Endothelial cell of umbilical vein (primary cell): Measurements from ENCODE around the gene KXD1.

DNA sequence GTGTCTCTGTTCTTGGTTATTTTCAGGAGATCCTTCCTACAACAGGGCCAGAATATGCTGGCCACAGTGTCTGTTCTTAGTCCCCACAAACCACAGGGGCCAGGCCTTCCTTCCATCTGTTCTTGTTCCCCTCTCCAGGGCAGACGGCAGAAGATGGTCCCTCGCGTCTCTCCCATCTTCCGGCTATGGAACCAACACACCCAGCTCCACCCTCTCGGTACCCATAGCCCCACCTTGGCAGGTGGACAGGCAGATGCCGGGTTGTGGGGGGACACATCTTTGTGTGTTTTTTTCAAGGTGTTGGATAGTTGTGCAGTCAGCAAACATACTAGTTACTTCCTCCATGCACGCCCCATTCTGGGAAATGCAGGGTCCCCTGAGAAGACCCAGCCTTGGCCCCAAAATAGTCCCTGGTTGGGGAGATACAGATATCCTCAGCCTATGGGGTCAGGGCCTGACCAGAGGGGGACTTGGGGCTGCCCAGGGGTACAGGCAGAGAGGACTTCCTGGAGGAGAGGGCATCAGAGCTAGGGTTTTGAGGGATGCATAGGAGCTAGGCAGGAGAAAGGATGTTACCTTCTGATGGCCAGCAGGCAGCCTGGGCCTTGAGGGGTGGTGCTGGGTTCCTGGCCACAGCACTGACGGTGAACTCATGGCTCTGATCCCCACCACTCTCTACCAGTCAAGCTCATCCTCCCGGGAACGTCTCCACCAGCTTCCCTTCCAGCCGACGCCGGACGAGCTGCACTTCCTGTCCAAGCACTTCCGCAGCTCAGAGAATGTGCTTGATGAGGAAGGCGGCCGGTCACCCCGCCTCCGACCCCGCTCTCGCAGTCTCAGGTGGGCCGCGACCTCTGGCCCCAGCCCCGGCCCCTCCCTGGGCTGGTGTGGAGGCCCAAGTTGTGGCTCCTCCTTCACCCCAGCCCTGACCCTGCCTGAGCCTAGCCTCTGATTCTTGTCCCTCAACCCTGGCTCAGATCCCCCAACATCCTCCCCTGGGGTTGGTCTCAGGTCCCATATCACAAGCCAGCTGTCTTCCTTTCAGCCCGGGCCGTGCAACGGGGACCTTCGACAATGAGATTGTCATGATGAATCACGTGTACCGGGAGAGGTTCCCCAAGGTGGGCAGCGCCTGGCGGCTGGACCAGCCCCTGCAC is 25.3 kb downstream of the MAST3 start:
- PRO-cap, result no peak
CAGE:
- cytosol, long polyA minus RNA, result no peak
- cytosol, long polyA plus RNA, result no peak
- long polyA plus RNA, result no peak
- nucleus, long polyA minus RNA, result no peak
- nucleus, long polyA plus RNA, result no peak

- PRO-cap, result no peak
CAGE:
- cytosol, long polyA minus RNA, result no peak
- cytosol, long polyA plus RNA, result no peak
- long polyA plus RNA, result no peak
- nucleus, long polyA minus RNA, result no peak
- nucleus, long polyA plus RNA, result no peak
These were observed 1.5 kb downstream of the IFI30 start for GRCh38 chr19:18174832-18175806.

DNA sequence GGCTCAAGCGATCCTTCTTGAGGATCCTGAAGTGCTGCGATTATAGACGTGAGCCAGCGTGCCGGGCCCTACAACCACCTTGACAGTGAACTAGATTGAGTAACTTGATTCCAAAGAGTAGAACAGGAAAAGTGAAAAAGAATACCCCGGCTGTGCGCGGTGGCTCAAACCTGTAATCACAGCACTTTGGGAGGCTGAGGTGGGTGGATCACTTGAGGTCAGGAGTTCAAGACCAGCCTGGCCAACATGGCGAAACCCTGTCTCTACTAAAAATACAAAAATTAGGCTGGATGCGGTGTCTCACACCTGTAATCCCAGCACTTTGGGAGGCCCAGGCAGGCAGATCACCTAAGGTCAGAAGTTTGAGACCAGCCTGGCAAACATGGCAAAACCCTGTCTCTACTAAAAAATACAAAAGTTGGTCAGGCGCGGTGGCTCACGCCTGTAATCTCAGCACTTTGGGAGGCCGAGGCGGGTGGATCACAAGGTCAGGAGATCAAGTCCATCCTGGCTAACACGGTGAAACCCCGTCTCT is 5.6 kb downstream of the IFI30 start:
- PRO-cap, result no peak
CAGE:
- cytosol, long polyA minus RNA, result no peak
- cytosol, long polyA plus RNA, result no peak
- long polyA plus RNA, result no peak
- nucleus, long polyA minus RNA, result no peak
- nucleus, long polyA plus RNA, result no peak

- PRO-cap, result no peak
CAGE:
- cytosol, long polyA minus RNA, result no peak
- cytosol, long polyA plus RNA, result no peak
- long polyA plus RNA, result no peak
- nucleus, long polyA minus RNA, result no peak
- nucleus, long polyA plus RNA, result no peak
These were observed 4.0 kb downstream of the MPV17L2 start for GRCh38 chr19:18196743-18197735.

DNA sequence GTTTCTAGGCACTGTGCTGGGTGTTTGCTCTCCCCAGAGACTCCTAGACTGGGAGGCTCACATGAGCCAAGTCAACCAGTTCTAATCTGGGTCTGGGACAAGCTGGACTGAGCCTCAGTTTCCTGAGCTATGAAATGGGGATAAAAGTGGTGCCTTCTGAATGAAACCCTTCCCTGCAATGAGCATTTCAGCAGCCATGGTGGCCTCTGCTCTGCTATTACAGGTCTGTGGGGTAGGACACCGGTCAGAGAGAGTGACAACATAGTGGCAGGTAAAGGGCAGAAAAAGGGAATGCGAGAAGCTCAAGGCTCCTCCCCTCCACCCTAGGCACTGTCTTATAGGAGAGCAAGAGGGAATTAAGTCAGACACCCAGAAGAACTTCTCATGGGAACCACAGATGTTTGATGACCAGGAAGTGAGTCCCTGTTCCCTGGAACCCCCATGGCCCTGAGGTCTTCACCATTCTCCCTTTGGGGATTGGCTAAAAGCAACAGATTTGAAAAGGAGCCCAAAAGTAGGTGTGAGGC is 19.8 kb downstream of the IQCN start:
- PRO-cap, result no peak
CAGE:
- cytosol, long polyA minus RNA, result no peak
- cytosol, long polyA plus RNA, result no peak
- long polyA plus RNA, result no peak
- nucleus, long polyA minus RNA, result no peak
- nucleus, long polyA plus RNA, result no peak

DNA sequence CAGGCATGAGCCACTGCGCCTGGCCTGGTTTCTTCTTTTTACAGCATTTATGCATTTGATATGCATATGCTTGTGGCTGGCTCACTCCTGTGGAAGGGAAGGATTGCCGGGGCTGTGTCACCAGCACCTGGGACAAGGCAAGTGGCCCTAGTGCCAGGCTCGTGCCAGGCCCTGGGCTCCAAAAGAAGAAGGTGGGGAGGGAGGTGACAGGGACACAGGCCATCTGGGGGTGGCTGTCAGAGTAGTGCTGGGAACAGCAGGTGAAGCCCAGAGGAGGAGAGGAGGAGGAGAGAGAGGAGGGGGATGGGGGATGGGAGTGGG is 18.8 kb downstream of the LSM4 start:
- PRO-cap, result no peak
CAGE:
- cytosol, long polyA minus RNA, result no peak
- cytosol, long polyA plus RNA, result no peak
- long polyA plus RNA, result no peak
- nucleus, long polyA minus RNA, result no peak
- nucleus, long polyA plus RNA, result no peak

GRCh38 chr19:18340974-18341646 is 712 bp downstream of the PGPEP1 start:
- PRO-cap, result unidirectional peak, minus-strand start at chr19:18341280
CAGE:
- cytosol, long polyA minus RNA, result no peak
- cytosol, long polyA plus RNA, result no peak
- long polyA plus RNA, result no peak
- nucleus, long polyA minus RNA, result no peak
- nucleus, long polyA plus RNA, result no peak

- PRO-cap, result no peak
CAGE:
- cytosol, long polyA minus RNA, result no peak
- cytosol, long polyA plus RNA, result no peak
- long polyA plus RNA, result no peak
- nucleus, long polyA minus RNA, result no peak
- nucleus, long polyA plus RNA, result no peak
These were observed 5.7 kb downstream of the PGPEP1 start for GRCh38 chr19:18346100-18346532.

GRCh38 chr19:18374211-18374946 is 11.6 kb upstream of the GDF15 start:
- PRO-cap, result no peak
CAGE:
- cytosol, long polyA minus RNA, result no peak
- cytosol, long polyA plus RNA, result no peak
- long polyA plus RNA, result no peak
- nucleus, long polyA minus RNA, result start-site peak on the minus strand at chr19:18374402-18374431, 6 reads
- nucleus, long polyA plus RNA, result no peak

- PRO-cap, result no peak
CAGE:
- cytosol, long polyA minus RNA, result no peak
- cytosol, long polyA plus RNA, result no peak
- long polyA plus RNA, result no peak
- nucleus, long polyA minus RNA, result no peak
- nucleus, long polyA plus RNA, result no peak
These were observed 5.8 kb upstream of the GDF15 start for GRCh38 chr19:18380013-18380778.

GRCh38 chr19:18423625-18423906 is 4.4 kb downstream of the SSBP4 start:
- PRO-cap, result no peak
CAGE:
- cytosol, long polyA minus RNA, result no peak
- cytosol, long polyA plus RNA, result no peak
- long polyA plus RNA, result no peak
- nucleus, long polyA minus RNA, result no peak
- nucleus, long polyA plus RNA, result no peak

DNA sequence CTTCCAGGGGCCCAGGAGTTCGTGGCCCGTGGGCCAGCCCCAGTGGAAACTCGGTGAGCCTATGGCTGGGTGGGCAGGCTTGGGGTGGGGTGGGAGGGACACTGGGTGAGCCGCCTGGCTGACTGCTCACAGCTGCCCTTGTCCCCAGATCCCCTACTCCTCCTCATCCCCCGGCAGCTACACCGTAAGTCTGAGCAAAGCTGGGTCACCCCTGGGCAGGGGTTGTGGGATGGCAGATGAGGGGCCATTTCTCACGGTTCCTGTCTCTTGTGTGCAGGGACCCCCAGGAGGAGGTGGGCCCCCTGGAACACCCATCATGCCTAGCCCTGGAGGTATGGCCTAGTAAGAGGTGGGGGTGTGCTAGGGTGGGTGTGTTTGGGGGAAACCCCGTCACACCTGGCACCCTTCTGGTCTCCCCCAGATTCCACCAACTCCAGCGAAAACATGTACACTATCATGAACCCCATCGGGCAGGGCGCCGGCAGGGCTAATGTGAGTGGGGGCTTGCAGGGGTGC is 5.3 kb downstream of the ISYNA1 start:
- PRO-cap, result no peak
CAGE:
- cytosol, long polyA minus RNA, result no peak
- cytosol, long polyA plus RNA, result no peak
- long polyA plus RNA, result no peak
- nucleus, long polyA minus RNA, result no peak
- nucleus, long polyA plus RNA, result no peak

GRCh38 chr19:18434127-18434714 is 3.7 kb downstream of the ISYNA1 start:
- PRO-cap, result no peak
CAGE:
- cytosol, long polyA minus RNA, result no peak
- cytosol, long polyA plus RNA, result no peak
- long polyA plus RNA, result no peak
- nucleus, long polyA minus RNA, result no peak
- nucleus, long polyA plus RNA, result no peak

DNA sequence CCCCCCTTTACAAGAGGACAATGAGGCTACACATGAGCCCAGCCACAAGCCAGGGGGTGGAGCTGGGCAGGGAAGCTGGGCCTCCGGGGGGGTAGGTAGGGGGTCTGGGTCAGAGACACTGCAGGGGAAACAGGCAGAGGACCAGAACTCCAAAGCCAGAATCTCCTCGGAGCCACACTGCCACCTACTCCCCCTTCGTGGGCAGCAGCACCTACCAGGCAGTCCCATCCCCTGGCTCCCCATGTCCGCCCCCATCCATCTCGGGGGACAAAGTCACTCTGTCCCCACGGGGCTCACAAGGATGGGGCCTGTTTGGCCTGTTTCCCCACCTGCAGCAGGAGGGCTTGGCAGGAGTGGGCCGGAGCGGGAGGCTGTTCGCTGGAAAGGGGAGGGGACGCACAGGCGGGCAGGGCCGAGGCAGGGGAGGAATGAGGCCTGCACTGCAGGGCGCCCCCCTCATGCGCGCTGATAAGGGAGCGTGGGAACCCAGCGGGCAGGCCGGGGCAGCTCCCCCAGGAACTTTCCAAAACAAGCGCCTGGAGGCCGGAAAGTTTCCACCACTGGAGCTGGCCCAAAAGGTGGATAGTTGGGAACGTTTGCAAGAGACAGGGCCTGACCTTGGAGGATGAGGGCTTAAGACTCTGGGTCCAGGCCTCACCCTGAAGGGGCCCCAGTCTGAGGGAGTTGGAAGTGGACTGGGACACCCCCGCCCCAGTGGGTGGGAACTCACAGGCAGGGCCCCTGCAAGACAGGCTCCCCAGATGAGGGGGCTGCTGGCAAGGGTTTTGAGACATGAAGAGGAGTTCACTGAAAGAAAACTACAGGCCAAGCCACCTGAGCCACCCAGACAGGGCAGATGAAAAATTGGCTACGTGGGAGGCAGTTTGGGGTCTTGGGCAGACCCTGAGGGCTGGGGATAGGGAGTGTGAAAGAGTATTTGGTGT is 719 bp upstream of the ISYNA1 start:
- PRO-cap, result no peak
CAGE:
- cytosol, long polyA minus RNA, result no peak
- cytosol, long polyA plus RNA, result no peak
- long polyA plus RNA, result no peak
- nucleus, long polyA minus RNA, result no peak
- nucleus, long polyA plus RNA, result no peak

- PRO-cap, result no peak
CAGE:
- cytosol, long polyA minus RNA, result no peak
- cytosol, long polyA plus RNA, result no peak
- long polyA plus RNA, result no peak
- nucleus, long polyA minus RNA, result no peak
- nucleus, long polyA plus RNA, result no peak
These were observed 33.7 kb downstream of the ELL start for GRCh38 chr19:18487919-18488782.

- PRO-cap, result no peak
CAGE:
- cytosol, long polyA minus RNA, result no peak
- cytosol, long polyA plus RNA, result no peak
- long polyA plus RNA, result no peak
- nucleus, long polyA minus RNA, result no peak
- nucleus, long polyA plus RNA, result no peak
These were observed 9.0 kb downstream of the ELL start for GRCh38 chr19:18512768-18513375.

GRCh38 chr19:18557347-18558133 is at the start of gene KXD1:
KXD1 (plus strand) TSS chr19:18557870.
- PRO-cap, result bidirectional peak, plus-strand start at chr19:18557879, minus-strand start at chr19:18557675
CAGE:
- cytosol, long polyA minus RNA, result start-site peak on the plus strand at chr19:18557797-18557884, 270 reads
- cytosol, long polyA plus RNA, result start-site peak on the plus strand at chr19:18557775-18557888, 1,587 and 1,232 reads in 2 replicates
- long polyA plus RNA, result start-site peak on the plus strand at chr19:18557788-18557893, 2,040 and 2,205 reads in 2 replicates
- nucleus, long polyA minus RNA, result start-site peak on the plus strand at chr19:18557798-18557880, 287 reads
- nucleus, long polyA plus RNA, result start-site peak on the plus strand at chr19:18557797-18557887, 263 and 493 reads in 2 replicates

- PRO-cap, result no peak
CAGE:
- cytosol, long polyA minus RNA, result no peak
- cytosol, long polyA plus RNA, result no peak
- long polyA plus RNA, result no peak
- nucleus, long polyA minus RNA, result no peak
- nucleus, long polyA plus RNA, result no peak
These were observed 1.0 kb upstream of the TMEM59L start for GRCh38 chr19:18611444-18612202.

DNA sequence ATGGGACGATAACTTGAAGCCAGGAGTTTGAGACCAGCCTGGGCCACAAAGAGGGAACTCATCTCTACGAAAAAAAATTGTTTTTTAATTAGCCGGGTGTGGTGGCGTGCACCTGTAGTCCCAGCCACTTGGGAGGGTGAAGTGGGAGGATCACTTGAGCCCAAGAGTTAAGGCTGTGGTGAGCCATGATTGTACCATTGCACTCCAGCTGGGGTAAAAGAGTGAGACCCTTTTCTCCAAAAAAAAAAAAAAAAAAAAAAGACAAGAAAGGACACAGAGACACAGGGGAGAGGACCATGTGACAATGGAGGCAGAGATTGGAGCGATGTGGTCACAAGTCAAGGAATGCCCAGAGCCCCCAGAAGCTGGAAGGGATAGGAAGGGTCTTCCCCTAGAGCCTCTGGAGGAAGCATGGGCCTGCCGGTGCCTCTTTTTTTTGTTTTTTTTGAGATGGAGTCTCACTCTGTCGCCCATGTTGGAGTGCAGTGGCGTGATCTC is 7.9 kb downstream of the CRTC1 start:
- PRO-cap, result no peak
CAGE:
- cytosol, long polyA minus RNA, result no peak
- cytosol, long polyA plus RNA, result no peak
- long polyA plus RNA, result no peak
- nucleus, long polyA minus RNA, result no peak
- nucleus, long polyA plus RNA, result no peak

- PRO-cap, result no peak
CAGE:
- cytosol, long polyA minus RNA, result no peak
- cytosol, long polyA plus RNA, result no peak
- long polyA plus RNA, result no peak
- nucleus, long polyA minus RNA, result no peak
- nucleus, long polyA plus RNA, result no peak
These were observed 27.0 kb downstream of the COMP start for GRCh38 chr19:18763625-18764887.